Placental epithelial cell (primary cell): ENCODE measurements around a stretch of chr4.

- CAGE, long polyA plus RNA, result no peak
Observed at GRCh38 chr4:3746610-3746910, 19.6 kb upstream of the ADRA2C start.

GRCh38 chr4:4032732-4033579 is 193.8 kb downstream of the OTOP1 start:
- CAGE, long polyA plus RNA, result no peak

GRCh38 chr4:4047212-4047752 is 179.4 kb downstream of the OTOP1 start:
- CAGE, long polyA plus RNA, result no peak

GRCh38 chr4:4143405-4143942 is 83.3 kb downstream of the OTOP1 start:
- CAGE, long polyA plus RNA, result no peak

GRCh38 chr4:4281653-4282272 is 8.2 kb downstream of the LYAR start:
- CAGE, long polyA plus RNA, result no peak

DNA sequence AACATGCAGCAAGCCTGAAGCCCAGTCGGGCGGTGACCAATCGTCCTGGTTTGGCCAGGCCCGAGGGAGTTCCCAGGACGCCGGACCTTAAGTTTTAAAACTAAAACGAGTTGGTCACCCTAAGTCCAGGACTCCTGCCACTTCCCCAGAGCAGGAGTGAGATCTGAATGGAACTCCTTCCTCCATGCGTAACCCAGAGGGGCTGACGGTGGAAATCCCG is 294 bp downstream of the LYAR start:
- CAGE, long polyA plus RNA, result no peak

DNA sequence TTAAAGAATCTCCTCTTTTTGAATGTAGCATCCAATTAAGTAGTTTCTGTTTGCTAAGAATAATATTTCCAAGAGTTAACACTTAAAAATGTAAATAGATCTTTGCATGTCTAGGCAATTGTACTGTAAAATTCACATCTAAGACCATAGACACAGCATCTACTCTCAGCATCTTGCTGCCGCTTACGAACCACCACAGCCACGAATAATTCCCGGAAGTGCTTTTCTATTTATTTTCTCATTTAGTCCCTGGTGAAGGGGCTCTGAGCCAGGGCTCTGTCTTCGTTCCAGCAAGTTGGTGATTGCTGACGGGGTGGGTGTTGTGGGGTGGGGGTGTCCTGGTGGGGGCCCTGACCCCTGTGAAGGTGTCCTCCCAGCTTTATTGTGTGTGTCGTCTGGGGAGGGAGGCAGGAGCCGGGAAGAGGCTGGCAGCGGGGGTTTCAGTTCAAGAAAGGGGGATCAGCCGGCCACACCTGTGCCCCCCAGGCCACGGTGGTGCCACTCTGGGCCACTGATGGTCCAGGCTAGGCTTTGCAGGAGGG is 1.6 kb downstream of the NSG1 start:
- CAGE, long polyA plus RNA, result no peak

GRCh38 chr4:4473777-4474143 is 68.1 kb downstream of the STX18 start:
- CAGE, long polyA plus RNA, result no peak

DNA sequence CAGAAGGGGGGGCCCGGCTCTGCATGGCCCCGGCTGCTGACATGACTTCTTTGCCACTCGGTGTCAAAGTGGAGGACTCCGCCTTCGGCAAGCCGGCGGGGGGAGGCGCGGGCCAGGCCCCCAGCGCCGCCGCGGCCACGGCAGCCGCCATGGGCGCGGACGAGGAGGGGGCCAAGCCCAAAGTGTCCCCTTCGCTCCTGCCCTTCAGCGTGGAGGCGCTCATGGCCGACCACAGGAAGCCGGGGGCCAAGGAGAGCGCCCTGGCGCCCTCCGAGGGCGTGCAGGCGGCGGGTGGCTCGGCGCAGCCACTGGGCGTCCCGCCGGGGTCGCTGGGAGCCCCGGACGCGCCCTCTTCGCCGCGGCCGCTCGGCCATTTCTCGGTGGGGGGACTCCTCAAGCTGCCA is 414 bp downstream of the MSX1 start:
- CAGE, long polyA plus RNA, result no peak

GRCh38 chr4:4959620-4960130 is 59.6 kb downstream of the CYTL1 start:
- CAGE, long polyA plus RNA, result no peak

DNA sequence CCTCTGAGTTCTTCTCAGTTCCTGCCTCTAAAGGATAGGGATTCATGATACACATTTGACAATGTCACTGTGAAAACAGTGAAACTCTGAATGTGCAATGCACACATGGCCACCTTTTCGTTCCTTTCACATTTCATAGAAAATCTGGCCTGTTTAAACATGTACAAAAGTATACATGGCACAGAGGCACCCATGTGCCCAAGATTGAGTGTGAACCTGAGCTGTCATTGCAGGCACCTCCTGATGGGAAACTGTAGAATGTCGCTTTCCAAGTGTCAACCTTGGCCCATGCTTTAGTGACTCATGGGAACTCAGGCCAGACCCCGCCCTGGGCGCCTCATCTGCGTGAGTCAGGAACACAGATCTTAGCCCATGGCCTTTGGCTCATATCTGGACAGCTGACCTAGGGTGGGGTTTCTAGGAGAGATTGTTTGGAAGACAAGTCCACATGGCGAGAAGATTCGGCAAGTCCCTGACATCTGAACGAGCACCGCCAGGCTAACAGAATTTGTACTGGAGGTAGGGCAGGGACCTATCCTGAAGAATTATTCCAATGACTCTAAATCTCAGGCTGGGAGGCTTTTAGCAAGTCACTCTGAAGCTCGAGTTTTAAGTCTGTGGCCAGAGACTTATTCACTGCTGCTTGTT is 50.0 kb downstream of the CYTL1 start:
- CAGE, long polyA plus RNA, result no peak

- CAGE, long polyA plus RNA, result no peak
Observed at GRCh38 chr4:5385634-5385934, 322.8 kb downstream of the EVC2 start.

DNA sequence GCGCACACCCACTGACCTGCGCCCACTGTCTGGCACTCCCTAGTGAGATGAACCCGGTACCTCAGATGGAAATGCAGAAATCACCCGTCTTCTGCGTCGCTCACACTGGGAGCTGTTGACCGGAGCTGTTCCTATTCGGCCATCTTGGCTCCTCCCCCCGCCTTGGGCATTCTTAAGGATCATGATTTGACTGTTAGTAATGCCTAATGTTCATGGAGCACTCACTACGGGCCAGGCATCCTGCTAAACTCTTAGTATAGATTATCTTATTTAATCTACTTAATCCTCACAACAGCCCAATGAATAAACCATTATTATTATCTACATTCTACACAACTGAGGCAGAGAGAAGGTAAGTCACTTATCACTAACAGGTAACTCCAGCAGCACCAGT is 263.9 kb downstream of the EVC2 start:
- CAGE, long polyA plus RNA, result no peak

- CAGE, long polyA plus RNA, result no peak
Observed at GRCh38 chr4:6172657-6172940, 27.8 kb downstream of the JAKMIP1 start.

GRCh38 chr4:6198102-6198789 is 2.1 kb downstream of the JAKMIP1 start:
- CAGE, long polyA plus RNA, result no peak

DNA sequence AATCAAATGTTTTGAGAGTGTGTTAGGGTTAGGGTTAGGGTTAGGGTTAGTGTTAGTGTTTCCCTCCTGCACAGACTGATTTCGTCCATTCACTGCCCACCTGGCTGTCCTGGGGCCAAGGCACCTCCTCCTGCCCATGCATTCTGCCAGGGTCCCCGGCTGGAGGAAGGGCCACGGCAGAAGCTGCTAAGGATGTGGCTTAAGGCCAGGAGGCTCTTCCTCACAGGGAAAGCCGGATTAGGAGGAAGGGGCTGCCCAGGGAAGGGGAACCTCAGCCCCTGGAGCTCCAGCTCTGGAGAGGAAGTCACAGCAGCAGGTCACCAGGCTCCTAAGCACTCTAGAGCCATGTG is 48.6 kb downstream of the PPP2R2C start:
- CAGE, long polyA plus RNA, result no peak

DNA sequence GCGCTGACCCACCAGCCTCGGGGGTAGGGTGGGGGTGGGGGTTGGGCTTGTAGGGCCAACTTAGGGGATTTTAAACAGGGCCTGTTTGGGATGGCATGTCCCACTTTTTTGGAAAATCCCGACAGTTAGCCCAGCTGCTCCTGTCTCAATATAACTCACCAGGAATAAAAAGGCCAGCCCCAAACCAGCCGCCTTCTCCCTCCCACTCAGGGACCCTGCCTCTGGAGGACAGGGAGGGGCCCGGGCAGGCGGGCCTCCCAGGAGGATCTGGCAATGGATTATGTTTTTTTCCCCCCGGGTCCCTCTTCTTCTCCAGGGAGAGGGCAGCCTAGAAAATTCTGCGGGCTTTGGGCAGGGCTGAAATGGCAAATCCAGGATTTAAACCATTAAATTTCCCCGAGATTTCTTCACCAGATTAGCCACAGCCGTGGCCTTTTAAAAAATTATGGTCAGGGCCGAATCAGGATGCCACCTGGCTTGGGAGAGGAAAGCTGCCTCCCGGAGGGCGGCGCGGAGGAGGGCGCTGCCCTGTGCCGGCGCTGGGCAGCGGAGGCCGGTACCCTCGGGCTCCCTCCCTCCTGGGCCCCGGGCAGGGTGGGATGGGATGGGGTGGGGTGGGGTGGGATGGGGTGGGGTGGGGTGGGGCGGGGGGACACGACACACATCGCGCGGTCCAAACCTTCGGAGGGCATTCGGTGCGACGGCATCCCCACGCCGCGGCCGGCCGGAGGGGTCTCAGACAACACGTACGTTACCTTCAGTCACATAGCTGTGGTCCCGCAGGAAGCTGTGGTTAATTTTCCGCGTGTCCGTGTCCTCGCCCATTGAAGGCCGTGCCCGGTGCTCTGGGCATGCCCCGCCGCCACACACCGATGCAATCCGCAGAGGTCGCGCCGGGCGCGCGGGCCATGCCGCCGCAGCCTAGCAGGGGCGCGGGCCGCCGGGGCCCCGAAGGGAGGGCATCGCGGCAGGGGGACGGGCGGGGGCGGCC is 714 bp downstream of the PPP2R2C start:
- CAGE, long polyA plus RNA, result no peak

DNA sequence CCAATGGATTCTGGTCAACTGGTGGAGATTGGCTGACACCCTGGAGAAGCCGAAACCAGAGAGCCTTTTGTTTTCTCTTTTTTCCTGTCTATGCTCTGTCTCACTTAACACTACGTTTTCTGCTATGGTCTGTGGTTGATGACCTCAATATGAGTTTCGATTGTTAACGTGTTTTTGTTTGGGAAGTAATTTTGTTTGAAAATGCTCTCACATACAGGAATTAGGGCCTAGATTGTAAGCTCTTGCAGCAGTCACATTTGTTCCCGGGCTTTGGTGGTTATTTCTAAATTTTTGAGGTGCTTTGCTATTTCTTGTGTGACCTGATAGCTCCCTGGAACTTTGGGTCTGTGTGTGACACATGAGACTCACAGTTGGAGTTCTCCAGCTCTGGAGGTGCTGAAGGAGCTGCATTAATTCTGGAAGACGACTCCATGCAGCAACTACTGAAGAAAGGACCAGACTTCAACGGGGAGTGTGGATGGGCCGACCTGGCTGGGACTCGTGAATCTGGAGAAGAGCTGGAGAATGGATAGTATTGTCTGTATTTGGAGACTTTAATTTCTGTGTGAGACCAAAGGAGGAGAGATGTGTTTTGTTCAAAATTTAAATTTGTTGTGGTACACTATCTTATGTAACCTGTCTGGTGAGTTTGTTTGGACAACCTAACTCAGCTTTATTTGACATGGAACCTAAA is 1.4 kb downstream of the MRFAP1 start:
- CAGE, long polyA plus RNA, result no peak

DNA sequence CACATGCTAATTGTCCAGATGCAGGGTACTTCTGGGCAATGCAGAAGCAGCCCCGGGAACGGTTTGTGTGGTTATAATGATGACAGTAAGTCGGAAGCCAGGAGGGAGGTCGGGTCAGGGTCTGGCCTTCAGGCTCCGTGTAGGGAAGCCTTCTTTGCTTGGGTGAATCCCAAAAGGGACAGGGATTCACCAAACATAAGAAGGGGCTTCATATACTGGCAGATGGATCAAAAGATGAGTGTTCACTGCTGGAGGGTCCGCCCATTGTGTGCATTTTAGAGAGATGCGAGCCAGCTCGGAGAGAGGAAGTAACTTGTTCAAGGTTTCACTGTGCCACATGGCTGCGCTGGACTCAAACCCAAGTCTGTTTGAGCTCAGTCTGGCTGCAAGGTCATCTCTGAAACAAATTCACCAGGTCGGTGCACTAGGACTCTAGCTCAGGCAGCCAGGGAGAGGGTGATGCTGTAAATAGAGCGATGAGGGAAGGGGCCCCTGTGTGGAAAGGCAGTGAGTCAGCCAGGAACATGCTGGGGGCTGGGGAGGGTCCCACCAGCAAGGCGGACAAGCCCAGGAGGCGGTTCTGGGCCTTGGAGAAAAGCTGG is 4.7 kb upstream of the KIAA0232 start:
- CAGE, long polyA plus RNA, result no peak

- CAGE, long polyA plus RNA, result no peak
Observed at GRCh38 chr4:6801856-6802405, 19.4 kb downstream of the KIAA0232 start.